Myometrial cell (primary cell): Measurements from ENCODE around the gene FRMPD4.

- RAMPAGE, long total RNA: no peak
Measured at GRCh38 chrX:11295165-11295982, 2.2 kb downstream of the AMELX start.

- RAMPAGE, long total RNA: no peak
Measured at GRCh38 chrX:11340981-11341847, 48.0 kb downstream of the AMELX start.

- RAMPAGE, long total RNA: no peak
Measured at GRCh38 chrX:11370440-11370982, 77.3 kb downstream of the AMELX start.

GRCh38 chrX:11766375-11766952 is 8.4 kb downstream of the MSL3 start:
- RAMPAGE, long total RNA: no peak

GRCh38 chrX:12137608-12138533 is at the start of gene FRMPD4:
Gene FRMPD4 (plus strand): TSS chrX:12138473.
- RAMPAGE, long total RNA: no peak

- RAMPAGE, long total RNA: no peak
Measured at GRCh38 chrX:12719596-12719933, 71.6 kb upstream of the PRPS2 start.

- RAMPAGE, long total RNA: no peak
Measured at GRCh38 chrX:12968116-12968845, 6.6 kb upstream of the TMSB4X start.

- RAMPAGE, long total RNA: no peak
Measured at GRCh38 chrX:13000167-13000571, 25.3 kb downstream of the TMSB4X start.

DNA sequence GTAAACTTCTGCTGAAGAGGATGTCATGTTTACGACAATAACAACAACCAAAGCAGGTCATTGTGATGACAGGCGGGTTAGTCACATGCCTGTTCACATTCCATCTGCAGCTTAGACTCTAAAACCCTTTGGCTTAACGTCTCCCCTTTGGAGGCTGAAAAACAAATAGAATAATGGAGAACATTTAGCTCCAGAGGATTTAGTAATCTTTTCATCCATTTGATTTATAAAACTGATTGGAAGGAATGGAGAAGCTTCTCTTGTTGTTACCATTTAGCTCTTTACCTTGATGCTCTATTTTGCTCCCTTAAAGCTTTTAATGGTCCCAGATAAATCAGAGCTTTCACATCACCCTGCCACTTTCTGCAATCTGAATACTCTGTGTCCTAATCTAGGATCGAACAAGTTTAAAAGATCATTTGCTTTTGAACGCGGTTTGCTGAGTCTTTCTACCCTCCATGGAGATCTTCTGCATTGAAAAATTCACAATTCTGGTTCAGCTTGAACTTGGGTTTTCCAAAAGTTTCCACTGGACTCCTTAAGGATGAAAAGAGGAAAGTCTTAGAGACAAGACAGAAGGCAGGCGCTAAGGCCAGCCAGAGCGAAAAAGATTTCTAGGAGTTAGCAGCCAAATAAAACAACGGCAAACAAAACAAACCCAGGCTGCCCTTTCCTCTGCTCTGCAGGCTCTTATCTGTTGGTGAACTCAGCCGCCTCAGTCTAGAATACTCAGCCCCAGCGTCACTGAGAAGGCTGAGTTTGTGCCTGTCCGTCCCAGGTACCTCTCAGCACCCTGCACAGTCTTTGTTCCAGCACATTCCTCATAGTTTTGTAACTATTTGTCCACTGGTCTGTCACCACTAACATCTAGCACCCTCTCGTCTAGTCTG is 75.3 kb upstream of the FAM9C start:
- RAMPAGE, long total RNA: no peak

DNA sequence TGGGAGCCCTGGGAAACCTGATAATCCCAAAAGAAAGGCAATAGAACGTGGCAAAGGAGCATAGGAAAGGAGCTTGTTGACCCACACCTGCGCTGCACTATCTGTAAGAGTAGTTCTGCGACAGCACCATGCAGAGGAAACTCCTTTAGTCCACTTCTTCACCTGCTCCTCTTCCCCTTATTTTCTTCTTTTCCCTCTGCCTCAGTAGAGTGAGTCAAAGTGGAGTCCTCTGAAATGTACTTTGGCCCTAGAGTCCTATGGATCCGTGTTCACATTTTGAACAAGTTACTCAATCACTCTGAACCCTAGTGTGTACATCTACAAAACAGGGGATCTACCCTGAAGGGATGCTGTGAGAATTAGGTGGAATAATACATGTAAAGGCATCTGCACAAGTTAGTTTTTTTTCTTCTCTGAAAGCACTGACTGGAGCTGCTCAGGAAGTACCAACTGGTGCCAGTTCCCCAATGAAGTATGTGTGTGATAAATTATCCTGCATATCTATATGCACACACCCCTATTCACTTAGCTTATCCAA is 118.4 kb upstream of the FAM9C start:
- RAMPAGE, long total RNA: no peak

- RAMPAGE, long total RNA: no peak
Measured at GRCh38 chrX:13203377-13203697, 116.5 kb downstream of the ATXN3L start.

DNA sequence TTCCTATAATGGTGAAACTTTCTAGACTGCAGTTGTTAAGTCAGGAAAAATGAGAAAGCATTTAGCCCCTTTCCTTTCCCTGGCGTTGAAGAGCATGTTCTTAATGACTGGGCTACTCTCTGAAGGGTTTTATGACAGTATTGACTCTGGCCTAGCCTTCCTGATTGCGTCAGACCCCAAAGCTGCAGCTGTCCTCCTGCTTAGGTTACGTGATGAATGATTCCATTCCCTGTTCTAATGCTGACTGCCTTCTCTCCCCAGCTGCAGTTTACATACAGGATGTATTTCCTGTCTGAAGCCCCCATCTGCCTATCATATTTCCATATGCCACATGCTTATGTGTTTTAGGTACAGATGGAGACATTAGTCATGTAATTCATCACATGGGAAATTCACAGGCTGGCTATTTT is 105.8 kb upstream of the EGFL6 start:
- RAMPAGE, long total RNA: no peak

- RAMPAGE, long total RNA: no peak
Measured at GRCh38 chrX:13662171-13662993, 9.4 kb downstream of the TCEANC start.

GRCh38 chrX:13760103-13760958 is 25.8 kb downstream of the OFD1 start:
- RAMPAGE, long total RNA: no peak

- RAMPAGE, long total RNA: no peak
Measured at GRCh38 chrX:13763204-13763934, 28.8 kb downstream of the OFD1 start.

DNA sequence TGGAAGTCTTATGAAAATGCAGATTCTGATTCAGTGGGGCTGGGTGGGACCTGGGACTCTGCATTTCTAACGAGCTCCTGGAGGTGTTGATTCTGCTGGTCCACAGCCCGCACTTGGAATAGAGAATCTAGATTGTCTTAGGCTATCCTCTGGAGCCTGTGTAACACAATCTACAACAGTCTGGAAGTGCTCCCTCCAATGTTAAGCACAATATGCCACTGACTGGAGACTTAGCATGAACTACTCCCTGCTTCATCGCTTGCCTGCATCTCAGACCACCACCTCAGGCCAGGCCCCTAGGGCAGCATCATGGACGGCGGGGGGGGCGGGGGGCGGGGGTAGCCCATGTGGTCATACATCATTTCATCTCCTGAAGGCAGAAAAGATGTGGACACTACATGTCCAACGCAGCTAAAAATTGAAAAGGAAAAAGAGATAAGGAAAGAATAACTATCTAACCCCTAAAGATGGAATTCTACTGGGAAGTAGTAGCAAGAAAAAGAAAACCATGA is 12.7 kb downstream of the GPM6B start:
- RAMPAGE, long total RNA: no peak

GRCh38 chrX:13816069-13816393 is 862 bp downstream of the GPM6B start:
- RAMPAGE, long total RNA: no peak

DNA sequence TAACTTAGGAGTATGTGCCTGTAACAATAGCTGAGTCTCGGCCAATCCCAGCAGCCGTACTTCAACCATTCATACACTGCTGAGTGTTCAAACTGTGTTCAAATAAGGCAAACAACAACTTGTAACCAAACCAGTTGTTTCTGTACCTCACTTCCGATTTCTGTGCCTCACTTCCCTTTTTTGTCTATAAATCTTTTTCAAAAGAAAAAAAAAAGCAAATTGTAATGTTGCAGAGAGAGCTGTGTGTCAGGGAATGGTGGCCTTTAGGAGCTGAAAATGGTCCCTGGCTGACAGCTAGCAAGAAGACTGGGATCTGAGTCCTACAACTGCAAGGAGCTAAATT is 45.9 kb downstream of the GEMIN8 start:
- RAMPAGE, long total RNA: no peak

GRCh38 chrX:14140203-14140556 is 110.5 kb upstream of the GEMIN8 start:
- RAMPAGE, long total RNA: no peak

DNA sequence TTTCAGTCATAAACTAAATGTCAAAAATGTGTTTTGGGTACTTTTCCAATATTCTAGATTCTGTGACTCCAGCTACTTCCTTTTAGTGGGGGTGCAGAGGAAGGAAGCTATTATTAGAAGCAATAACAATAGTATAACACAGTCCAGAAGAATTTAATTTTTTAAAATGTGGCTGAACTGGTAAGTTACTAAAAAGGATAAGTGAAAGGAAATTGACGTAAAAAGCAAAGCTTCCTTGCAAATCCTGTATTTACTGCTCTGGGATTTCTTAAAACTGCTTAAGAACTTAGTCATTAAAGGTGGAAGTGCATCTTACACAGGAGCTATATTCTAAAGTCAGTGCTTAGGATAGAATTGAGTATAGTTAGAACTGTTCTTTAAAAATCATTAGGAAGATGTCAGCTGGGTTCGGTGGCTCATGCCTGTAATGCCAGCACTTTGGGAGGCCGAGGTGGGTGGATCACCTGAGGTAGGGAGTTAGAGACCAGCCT is 53.3 kb downstream of the MOSPD2 start:
- RAMPAGE, long total RNA: no peak